Tongue (tissue), 2 donors: ENCODE data around the gene CASQ1.

DNA sequence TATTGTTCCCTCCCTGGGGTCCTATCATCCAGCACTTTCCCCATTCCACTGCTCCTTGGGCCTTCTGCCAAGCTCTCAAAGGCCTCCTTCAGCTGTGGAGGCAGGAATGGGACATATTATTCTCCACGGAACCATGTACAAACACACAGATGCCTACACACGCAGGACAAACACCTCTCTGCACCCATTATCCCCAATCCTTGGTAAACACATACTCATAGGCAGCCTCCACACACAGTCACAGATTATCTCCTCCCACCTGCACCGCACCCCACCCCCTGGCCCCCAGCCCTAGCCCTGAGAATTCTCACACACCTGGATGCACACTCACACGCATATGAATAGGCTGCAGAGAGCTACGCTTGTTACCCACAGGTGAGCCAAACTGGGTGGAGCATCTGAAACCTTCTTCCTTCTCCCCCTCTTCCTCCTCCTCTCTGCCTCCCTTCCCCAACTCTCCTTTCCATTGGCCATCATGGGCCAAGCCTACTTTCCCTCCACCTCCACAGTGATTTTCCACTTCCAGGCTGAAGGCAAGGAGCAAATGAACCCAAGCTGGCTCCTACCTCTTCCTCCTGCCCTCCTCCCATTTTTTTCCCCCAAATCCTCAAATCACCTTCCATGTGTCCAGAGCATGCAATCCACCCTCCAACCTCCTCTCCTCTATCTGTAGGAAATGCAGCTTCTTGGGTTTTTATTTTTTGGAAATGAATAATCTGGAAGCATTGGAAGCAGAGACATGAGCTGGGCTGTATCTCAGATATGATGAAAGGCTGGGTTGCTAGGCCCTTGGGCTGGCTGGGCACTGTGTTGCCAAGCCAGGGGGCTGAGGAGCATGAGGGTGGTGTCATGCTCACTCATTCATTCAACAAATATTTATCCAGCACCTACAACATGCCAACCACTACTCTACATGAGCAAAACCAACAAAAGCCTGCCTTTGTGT lies 11.4 kb downstream of the TAGLN2 start:
- RAMPAGE, long total RNA = no peak

DNA sequence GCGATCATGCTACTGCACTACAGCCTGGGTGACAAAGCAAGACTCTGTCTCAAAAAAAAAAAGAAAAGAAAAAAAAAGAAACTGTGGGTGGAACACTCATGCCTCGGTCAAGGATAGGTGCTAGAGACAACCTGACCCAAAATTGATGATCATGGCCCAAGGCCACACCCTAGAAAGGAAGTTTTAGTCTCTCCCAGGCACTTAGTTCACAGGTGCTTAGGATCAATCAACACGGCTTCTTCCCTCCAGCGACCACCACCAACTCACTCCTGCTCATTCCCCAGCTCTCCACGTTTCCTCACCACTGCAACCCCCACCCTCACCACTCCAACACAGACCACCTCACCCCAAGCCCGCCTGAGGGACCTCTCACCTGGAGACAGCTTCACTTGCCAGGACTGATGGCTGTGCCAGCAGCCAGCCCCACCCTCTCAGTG lies 7.9 kb downstream of the TAGLN2 start:
- RAMPAGE, long total RNA = no peak

GRCh38 chr1:159921142-159921643 lies 4.1 kb downstream of the TAGLN2 start:
- RAMPAGE, long total RNA = no peak

DNA sequence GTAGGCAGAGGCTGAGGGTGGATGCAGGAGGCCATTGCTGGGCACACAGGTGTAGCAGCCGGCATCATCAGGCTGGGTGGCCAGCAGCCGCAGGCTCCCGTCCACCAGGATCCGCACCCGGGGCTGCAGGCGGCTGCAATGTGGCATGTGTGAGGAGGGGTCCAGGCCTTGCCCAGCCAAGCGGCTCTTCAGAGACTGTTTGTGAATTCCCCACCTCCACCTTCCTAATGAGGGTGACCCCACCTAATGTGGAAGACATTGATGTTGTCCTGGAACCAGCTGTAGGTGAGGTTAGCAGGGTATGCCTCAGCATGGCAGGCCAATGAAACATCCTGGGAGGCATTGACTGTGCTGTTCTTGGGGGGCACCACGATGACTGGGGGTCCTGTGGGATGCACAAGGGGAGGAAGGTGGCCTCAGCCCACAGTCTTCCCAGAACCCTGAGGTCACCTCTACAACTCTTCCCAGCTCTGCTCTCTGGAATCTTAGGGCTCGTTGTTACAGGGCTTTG lies 9.2 kb upstream of the TAGLN2 start:
- RAMPAGE, long total RNA = no peak

- RAMPAGE, long total RNA = no peak
These were observed 5.5 kb upstream of the SLAMF9 start for GRCh38 chr1:159959439-159960032.

- RAMPAGE, long total RNA = no peak
These were observed 1.7 kb downstream of the KCNJ10 start for GRCh38 chr1:160068171-160068658.

DNA sequence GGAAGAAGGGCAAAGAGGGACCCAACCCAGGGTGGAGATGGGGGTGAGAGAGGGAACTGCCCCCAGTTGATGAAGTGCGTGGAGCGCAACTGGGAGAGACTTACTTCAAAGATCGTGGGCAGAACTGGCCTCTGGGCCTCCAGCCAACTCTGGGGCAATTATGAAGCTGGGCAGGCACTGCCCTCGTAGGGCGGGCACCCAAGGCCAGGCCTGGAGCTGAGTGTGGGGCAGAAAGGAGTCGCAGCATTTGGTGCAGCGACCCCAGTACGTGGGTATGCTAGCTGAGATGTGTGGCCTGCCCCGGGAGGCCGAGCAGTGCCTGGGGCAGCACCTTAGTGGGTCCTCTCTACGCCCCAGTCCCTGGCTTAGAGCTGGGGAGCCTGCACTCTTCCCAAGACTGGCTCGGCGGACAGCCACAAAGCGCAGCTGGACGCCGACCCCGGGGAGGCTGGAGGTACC lies 542 bp downstream of the IGSF8 start:
- RAMPAGE, long total RNA = no peak

GRCh38 chr1:160098980-160099658 lies 700 bp upstream of the IGSF8 start:
- RAMPAGE, long total RNA = no peak

DNA sequence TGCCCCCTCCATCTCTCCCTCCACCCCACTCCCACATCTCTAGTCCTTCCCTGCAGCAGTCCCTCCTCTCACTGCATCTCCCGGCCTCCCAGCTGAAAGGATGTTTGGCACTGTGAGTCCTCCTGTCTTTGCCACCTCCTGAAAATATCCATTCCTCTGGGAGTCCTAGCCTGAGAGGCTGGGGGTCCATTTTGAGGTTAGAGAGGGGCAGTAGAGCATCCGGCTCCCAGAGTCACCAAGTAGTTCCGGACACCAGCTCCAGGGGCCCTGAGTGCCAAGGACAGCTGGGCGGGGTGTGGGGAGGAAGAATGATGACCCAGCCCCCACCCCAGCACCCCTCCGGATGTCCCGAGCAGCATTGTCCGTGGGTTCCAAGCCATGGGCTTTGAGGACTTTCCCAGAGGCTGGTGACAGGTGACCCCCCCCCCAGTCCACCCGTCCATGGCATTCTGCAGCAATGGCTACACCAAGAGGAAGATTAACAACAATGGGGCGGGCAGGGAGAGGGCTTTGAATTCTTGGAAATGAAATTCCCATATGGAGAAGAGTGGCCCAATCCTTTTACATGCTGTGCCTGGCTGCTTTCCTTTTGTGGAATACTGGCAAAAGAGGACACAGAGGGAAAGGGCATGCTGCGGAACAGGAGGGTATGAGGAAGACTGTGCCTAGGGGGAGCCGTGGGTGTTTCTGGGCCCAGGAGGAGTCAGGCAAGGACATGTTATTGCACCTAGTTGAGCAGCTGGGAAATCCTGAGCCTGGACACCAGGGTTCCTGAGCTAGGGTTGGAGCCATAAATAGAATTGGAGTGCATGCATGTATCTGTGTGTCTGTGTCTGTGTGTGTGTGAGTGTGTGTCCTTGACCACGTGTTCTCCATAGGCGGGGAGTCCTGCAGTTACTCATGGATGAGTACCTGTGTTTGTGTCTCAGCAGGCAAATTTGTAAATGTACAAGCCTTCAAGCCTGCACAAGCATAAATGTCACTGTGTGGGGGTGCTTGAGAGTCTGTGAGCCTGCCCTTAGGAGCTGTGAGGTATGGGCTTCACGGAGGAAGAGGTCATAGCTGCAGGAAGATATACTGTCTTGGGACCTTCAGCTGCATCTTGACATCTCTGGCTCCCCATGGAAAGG lies 930 bp downstream of the ATP1A2 start:
- RAMPAGE, long total RNA = no peak

GRCh38 chr1:160128985-160129814 lies 13.6 kb downstream of the ATP1A2 start:
- RAMPAGE, long total RNA = no peak

GRCh38 chr1:160177098-160177567 lies 13.2 kb upstream of the CASQ1 start:
- RAMPAGE, long total RNA = no peak

DNA sequence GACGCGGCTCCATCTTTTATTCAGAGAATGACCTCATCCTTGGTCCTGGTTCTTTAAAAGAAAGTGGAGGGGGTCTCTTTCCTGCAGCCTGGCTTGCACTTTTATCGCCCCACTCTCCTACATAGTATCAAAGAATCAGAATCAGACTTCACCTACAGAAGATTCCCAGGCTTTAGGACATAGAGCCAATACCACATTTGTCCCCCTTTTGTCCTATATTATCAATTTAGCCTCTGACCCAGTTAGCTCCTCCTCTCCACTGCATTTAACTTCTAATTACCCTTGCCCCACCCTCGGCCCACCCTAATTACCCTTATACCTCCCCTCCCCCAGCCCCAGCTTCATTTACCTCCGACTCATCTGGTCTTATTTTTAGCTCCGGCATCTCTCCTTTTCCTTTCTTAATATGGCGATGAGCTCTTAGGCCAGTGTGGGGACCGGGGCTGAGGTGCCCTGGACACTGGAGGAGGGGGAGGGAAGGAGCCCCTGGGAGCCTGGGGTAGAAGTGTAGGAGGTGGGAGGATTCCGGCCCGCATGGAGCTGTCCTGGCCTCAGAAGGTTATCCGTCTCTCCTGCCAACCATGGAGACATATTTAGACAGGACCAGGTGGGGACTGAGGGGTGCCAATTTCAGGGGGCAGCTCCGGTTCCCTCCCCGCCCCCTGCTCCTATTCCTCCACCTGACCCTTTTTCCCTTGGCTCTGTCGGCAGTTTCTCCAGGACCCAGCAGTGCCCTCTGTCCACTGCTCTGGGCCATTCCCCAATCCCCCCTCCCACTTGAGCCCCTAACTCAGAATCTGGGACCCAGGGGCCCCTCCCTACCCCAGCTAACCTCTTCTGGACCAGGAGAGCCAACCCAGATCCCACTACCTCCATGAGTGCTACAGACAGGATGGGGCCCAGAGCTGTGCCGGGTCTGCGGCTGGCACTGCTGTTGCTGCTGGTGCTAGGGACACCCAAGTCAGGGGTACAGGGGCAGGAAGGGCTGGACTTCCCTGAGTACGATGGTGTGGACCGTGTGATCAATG lies at the start of gene CASQ1:
TSS of gene CASQ1 (plus strand) at position 698 of the 1,028 bp plus-strand sequence.
- RAMPAGE, long total RNA = start-site peak on the plus strand centred at position 720 of the sequence, 44 bp wide, 726 and 1,325 reads in 2 replicates; start-site peak on the plus strand centred at position 847 of the sequence, 79 bp wide, 55 and 358 reads in 2 replicates

DNA sequence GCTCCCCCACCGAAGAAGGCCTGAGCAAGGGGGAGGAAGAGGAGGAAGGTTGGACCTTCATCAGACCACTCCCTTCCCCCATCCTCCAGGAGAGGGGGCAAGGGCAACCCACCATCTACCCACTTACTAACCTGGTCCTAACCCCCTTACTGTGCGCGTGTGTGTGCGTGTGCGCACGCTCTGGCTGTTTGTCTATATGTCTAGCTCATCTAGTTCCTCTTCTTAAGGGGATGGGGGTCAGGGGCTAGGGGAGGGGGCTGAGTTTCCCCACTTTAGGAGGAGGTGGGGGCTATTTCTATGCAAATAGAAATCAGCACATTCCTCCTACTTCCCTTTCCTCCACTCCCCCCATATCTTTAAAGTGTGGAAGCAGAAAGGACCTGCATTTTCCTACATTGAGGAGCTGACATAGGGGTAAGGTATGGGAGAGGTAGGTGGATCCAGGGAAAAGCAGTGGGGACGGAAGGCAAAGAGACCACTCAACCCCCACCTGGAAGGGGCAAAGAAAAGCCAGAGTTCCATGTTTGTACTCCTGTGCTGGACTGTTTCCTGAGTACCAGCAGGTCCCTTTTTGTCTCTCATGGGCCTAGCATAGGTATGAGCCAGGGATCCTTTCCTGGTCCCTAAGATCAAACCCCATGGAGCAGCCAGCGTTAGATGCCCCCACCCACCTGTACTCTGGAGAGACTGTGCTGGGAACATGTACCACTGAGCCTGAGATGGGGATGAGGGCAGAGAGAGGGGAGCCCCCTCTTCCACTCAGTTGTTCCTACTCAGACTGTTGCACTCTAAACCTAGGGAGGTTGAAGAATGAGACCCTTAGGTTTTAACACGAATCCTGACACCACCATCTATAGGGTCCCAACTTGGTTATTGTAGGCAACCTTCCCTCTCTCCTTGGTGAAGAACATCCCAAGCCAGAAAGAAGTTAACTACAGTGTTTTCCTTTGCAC lies 8.6 kb downstream of the PEA15 start:
- RAMPAGE, long total RNA = no peak

DNA sequence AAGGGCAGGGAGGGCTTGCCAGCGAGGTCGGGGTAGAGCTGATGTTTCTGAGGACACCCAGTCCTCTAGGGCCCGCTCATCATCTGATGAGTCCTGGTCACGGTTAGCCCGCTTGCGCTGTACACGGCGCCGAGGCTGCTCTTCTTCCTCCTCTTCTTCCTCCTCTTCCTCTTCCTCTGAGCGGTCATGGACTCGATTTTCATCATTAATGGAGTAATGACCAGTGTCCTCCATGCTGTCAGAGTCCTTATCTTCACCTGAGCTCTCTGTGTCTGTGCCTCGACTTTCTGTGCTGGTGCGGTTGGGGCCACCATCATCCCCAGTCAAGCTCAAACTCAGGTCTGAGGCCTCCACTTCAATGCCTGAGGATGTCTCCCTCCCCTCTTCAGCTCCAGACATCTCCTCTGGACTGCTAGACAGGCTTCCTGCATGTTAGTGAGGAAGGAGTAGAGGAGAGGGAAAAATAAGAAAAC lies 22.4 kb downstream of the DCAF8 start:
- RAMPAGE, long total RNA = no peak

GRCh38 chr1:160264576-160265364 lies 2.4 kb upstream of the DCAF8 start:
- RAMPAGE, long total RNA = no peak

DNA sequence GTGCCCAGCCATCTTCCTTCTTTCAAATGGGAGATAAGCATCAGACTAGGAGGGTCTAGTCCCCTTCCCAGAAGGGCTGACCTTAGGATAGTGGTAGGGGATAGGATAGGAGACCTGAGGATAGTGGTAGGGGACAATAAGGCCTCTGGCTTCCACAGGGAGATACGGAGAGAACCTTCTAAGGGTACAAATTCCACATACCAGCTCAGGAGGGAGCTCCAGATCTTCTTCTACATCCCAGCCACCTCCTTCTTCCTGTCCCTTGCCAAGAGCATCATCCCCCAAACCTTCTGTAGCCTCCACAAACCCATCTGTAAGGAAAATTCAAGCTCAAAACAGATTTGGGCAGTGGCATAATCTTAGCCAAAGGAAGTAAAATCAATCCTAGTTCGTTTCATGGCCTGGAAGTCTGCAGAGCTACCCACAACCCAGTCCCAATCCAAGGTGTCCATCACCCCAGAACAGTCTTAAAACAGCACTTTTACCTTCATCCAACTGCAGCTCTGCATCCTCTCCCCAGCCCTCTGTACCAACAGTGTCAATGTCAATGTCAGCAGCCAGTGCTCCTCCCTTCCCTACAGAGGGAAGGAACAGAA lies 9.4 kb upstream of the PEX19 start:
- RAMPAGE, long total RNA = no peak

- RAMPAGE, long total RNA = no peak
These were observed 43.7 kb downstream of the VANGL2 start for GRCh38 chr1:160444037-160444409.

- RAMPAGE, long total RNA = no peak
These were observed 17.1 kb upstream of the SLAMF6 start for GRCh38 chr1:160540113-160540620.

GRCh38 chr1:160628778-160629110 lies 18.1 kb downstream of the SLAMF1 start:
- RAMPAGE, long total RNA = no peak

GRCh38 chr1:160707333-160708158 lies 4.1 kb downstream of the CD48 start:
- RAMPAGE, long total RNA = no peak